Measurements from ENCODE around the genes RFX1 and ADGRL1.

DNA sequence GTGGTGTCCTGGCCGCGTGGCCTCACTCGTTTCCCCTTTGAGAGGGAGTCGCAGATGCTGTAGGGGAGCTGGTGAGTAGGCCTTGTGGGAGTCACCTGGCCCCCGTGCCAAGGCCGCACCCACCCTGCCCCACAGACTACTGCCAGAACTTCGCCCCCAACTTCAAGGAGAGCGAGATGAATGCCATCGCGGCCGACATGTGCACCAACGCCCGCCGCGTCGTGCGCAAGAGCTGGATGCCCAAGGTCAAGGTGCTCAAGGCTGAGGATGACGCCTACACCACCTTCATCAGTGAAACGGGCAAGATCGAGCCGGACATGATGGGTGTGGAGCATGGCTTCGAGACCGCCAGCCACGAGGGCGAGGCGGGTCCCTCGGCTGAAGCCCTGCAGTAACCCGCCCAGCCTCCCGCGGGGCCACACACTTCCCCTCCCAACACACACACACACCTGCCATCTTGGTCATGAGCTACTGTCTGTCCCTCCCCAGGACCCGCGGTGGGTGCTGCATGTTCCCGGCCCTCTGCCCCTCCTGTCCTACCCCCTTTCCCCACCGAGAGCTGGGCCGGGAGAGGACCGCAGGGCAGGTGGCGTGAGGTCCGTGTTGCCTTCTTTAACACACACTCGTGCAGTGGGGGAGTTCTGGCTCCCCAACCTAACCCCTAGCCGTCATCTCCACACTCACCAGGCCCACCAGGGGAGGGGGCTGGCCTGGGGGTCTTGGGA lies 12.0 kb downstream of the STX10 start:
- PRO-cap, result no peak

DNA sequence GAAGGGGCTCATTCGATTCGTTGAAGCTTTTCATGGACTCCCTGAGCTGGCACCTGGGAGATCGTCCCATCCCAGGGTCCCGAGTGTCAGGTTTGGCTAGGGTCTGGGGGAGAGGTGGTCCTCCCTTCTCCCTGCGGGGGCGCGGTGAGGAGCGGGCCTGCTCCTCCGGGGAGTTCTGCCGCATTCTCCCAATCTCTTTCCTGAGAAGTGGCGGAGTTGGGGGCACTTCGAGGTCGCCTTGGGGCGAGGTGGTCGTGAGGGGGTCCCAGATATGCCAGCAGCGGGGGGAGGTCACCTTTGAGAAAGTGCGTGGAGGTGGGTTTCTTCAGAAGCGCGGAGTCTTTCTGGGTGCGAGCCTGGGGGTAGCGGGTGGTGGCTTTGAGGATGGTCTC lies 389 bp downstream of the IER2 start:
- PRO-cap, result bidirectional peak, plus-strand start at position 82 of the sequence, minus-strand start at position 94 of the sequence

- PRO-cap, result bidirectional peak, plus-strand start at chr19:13153055, minus-strand start at chr19:13152913
Observed at GRCh38 chr19:13152986-13153154, 2.7 kb downstream of the IER2 start.

DNA sequence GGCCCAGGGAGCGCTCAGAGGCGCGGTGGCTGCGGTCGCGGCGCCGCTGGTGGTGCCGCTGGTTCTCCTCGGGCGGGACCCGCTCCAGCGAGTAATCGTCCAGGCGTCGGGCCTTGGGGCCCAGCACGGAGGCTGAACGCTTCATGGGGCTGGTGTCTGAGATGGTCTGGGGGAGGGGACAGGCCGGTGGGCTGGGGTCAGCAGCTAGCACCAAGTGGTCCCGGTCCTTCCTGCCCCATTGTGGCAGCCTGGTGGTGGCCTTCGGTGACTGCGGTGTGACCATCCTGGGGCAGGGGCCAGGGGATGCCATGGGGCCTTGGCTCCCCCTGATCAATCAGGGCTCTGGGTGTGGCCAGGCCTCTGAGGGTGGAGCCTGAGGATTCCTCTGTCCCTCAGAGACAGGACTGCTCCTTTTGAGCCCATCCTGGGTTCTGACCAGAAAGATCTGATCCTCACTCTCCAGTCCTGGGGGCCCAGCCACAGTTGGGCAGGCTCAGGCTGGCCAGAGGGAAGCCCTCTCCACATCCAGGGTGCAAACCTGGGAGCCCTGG lies 59.2 kb downstream of the IER2 start:
- PRO-cap, result no peak

- PRO-cap, result no peak
Observed at GRCh38 chr19:13461450-13462042, 44.7 kb downstream of the CACNA1A start.

- PRO-cap, result no peak
Observed at GRCh38 chr19:13632709-13633605, 114.7 kb upstream of the YJU2B start.

DNA sequence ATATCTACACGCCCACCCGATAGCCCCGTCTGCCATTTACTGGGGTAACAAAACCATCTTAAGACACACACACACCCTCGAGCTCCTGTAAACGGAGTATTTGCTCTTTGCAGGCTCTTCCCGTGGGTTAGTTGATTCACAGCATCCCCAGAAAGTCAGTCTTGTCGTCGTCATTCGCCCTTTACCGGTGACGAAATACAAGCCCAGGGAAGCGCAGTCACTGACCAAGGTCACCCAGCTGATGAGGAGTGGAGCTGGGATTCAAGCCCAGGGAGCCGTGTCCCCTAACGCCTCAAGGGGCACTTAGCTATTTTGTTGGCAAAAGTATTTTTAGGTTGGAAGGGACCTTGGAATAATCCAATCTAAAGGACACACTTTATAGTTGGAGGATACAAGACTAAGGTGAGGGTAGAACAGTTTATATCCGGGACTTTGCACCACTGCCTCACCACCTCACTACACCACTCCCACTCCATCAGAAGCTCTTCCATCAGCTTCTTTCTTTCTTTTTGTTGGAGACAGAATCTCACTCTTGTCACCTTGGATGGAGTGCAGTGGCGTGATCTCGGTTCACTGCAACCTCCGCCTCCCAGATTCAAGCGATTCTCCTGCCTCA lies 919 bp downstream of the YJU2B start:
- PRO-cap, result bidirectional peak, plus-strand start at position 244 of the sequence, minus-strand start at position 196 of the sequence

DNA sequence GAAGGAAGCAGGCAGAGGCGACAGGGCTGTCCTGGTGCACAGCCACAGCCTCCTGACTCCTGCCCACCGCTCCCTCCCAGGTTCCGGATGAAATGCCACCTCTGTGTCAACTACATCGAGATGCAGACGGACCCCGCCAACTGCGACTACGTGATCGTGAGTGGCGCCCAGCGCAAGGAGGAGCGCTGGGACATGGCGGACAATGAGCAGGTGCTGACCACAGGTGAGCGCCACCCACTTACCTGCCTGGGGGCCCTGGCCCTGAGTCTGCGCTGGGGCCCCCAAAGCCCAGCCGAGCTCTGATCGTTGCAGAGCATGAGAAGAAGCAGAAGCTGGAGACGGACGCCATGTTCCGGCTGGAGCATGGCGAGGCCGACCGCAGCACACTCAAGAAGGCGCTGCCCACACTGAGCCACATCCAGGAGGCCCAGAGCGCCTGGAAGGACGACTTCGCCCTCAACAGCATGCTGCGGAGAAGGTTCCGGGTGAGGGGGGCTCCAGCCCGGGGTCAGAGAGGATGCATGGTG lies 5.5 kb upstream of the MRI1 start:
- PRO-cap, result no peak

DNA sequence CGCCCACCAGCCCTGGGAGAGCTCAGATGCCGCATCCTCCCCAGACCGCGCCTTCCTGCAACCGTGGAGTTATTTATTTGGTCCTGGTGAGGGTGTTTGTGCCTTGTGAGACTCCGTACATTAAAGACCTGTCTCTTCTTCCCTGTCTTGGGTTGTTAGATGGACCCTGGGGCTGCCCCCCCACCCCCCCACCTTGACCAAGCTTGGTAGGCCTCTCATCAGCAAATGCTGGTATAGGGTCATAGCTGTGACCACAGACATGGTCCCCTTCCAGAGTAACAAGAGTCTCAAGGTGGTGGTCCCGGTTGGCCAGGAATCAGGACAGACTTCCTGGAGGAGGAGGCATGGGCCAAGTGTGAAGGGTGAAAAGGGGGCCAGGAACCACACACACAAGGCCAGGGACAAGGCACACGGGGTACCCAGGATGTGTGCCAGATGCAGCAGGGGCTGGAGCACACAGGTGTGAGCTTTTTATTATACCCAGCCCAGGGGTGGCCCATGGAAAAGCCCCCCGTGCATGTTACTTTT lies 1.1 kb upstream of the MRI1 start:
- PRO-cap, result no peak

DNA sequence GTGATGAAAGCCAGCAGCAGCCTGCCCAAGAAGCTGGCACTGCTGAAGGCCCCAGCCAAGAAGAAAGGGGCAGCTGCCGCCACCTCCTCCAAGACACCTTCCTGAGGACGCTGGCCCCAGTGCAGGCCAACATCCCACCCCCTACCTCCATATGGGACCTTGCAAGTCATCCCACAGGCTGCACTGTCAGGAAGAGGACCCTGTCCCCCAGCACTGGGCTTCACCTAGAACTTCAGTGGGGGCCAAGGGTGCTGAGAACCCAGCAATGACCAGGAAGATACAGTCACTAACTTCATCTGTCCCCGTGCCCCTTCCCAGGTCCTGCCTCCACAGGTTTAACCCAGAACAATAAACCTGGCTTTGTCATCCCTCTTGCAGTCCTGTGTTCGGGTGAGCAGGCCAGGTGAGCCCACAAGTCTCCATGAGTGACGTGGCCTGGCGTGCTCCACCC lies 3.9 kb downstream of the C19orf53 start:
- PRO-cap, result no peak

- PRO-cap, result bidirectional peak, plus-strand start at chr19:13842531, minus-strand start at chr19:13842238; bidirectional peak, plus-strand start at chr19:13843047, minus-strand start at chr19:13842918
Observed at GRCh38 chr19:13842433-13843255, 34.3 kb upstream of the NANOS3 start.

DNA sequence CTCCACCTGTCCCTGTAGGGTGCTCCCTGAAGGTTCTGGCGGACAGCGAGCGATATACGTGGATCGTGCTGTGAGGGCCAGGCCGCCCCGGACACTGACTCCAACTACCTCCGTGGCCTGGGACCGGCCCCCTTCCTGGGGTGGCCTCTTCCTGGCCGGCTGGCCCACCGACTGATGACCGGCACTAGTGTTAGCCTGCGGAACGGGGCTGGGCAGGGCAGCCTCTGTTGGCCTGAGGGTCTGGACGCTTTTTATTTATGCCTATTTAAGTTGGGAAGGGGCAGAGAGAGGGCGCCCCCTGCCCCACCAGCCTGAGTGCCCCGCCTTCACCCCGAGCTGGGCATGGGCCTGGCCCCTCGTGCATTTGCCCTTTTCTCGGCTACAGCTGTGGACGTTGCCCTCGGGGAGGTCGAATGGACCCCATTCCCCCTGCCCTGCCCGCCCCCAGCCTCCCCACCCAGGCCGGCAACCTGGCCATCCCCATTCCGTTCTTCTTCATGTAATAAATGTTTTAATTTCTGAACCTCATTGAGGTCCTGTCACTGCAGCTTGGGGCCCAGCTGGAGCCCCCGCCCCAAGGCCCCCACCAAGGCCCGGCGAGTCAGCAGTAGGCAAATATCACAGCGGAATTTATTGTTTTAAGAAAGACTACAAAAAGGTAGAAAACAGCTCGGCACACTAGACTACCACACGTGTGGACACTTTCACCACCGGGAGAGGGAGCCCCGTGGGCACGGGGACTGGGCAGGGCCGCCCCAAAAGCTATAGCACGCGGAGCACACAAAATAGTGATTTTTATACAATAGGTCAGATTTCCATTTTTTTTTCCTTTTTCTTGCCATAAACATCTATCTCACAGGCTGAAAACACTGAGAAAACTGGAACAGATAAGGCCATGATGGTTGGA lies 8.9 kb downstream of the DCAF15 start:
- PRO-cap, result no peak

DNA sequence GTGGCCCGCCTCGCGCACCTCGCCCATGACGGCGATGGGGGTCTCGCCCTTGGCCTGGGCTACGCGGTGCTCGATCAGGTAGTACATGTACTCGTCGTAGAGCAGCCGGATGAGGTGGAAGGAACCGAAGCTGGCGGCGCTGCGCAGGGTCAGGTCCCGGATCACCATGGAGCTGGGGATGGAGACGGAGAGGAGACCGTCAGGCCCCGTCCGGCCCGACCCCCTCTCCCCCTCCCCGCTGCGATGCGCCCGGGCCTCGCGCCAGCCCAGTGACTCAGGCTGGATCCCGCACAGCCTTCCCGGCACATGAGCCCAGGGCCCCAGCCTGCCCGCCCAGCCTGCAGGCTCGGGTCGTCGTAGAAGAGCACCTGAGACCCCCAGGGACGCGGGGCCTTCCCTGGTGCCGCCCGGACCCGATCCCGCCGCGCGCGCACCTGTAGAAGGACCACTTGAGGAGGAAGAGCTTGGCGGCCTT lies 10.8 kb downstream of the DCAF15 start:
- PRO-cap, result no peak

- PRO-cap, result bidirectional peak, plus-strand start at chr19:14006391, minus-strand start at chr19:14006320; bidirectional peak, plus-strand start at chr19:14006785, minus-strand start at chr19:14006563; bidirectional peak, plus-strand start at chr19:14006938, minus-strand start at chr19:14006816
Observed at GRCh38 chr19:14006182-14006868, at the start of gene RFX1. RFX1 (minus strand) TSS chr19:14006320.

- PRO-cap, result no peak
Observed at GRCh38 chr19:14052666-14053706, 8.9 kb downstream of the PALM3 start.

- PRO-cap, result no peak
Observed at GRCh38 chr19:14093138-14094347, 8.0 kb upstream of the C19orf67 start.

- PRO-cap, result bidirectional peak, plus-strand start at chr19:14137554, minus-strand start at chr19:14137401
Observed at GRCh38 chr19:14137351-14137816, 995 bp upstream of the ASF1B start.

- PRO-cap, result unidirectional peak, plus-strand start at chr19:14206391
Observed at GRCh38 chr19:14205772-14206461, at the start of gene ADGRL1. ADGRL1 (minus strand) TSS chr19:14206169.

- PRO-cap, result no peak
Observed at GRCh38 chr19:14333328-14333907, 47.8 kb upstream of the ADGRE5 start.

DNA sequence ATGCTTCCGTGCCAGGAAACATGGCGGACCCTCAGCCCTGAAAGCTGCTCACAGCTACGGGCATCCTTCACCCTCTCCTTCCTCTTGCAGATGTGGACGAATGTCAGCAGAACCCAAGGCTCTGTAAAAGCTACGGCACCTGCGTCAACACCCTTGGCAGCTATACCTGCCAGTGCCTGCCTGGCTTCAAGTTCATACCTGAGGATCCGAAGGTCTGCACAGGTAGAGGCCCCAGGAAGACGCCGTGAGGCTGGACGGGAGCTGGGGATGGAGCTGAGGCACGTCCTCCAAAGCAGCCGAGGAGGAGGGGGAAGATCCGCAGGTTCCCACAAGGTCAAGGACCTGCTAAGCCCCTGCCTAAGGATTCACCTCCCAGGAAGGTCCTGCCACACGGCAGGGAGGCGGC lies 15.0 kb downstream of the ADGRE5 start:
- PRO-cap, result no peak

Data from H9 (cell line).